Adrenal gland (tissue), 7 donors: ENCODE results near the gene STARD7.

GRCh38 chr2:95682500-95683417, 91.0 kb downstream of the TRIM43 start:
- PRO-cap, 3 experiments, result peak in 3 of 3 experiments; most common plus-strand start chr2:95682777 (in 3); most common minus-strand start chr2:95682643 (in 3)
- RAMPAGE, long total RNA, 4 experiments, result no peak in any of the 4 experiments
- RRBS, result no CpG with 5 or more reads among the region's 42 CpGs

DNA sequence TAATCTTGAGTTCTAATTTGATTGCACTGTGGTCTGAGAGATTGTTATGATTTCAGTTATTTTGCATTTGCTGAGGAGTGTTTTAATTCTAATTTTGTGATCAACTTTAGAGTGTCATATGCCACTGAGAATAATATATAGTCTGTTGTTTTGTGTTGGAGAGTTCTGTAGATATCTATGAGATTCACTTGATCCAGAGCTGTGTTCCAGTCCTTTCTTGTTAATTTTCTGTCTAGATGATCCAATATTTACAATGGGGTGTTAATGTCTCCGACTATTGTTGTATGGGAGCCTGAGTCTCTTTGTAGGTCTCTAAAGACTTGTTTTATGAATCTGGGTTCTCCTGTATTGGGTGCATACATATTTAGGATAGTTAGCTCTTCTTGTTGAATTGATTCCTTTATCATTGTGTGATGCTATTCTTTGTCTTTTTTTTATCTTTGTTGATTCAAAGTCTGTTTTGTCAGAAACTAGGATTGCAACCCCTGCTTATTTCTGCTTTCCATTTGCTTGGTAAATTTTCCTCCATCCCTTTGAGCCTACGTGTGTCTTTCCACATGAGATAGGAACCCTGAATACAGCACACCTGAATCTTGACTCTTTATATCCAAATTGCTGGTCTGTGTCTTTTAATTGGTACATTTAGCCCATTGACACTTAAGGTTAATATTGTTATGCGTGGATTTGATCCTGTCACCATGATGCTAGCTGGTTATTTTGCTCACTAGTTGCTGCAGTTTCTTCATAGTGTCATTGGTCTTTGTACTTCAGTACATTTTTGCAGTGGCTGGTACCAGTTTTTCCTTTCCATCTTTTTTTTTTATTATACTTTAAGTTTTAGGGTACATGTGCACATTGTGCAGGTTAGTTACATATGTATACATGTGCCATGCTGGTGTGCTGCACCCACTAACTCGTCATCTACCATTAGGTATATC, 171.1 kb downstream of the ANKRD36C start:
- PRO-cap, 3 experiments, result no peak in any of the 3 experiments
- RAMPAGE, long total RNA, 4 experiments, result no peak in any of the 4 experiments
- RRBS, result no CpG with 5 or more reads among the region's 4 CpGs

GRCh38 chr2:95827083-95828081, 164.2 kb downstream of the ANKRD36C start:
- PRO-cap, 3 experiments, result no peak in any of the 3 experiments
- RAMPAGE, long total RNA, 4 experiments, result no peak in any of the 4 experiments
- RRBS, result no CpG with 5 or more reads among the region's 4 CpGs

GRCh38 chr2:95828482-95829020, 163.1 kb downstream of the ANKRD36C start:
- PRO-cap, 3 experiments, result no peak in any of the 3 experiments
- RAMPAGE, long total RNA, 4 experiments, result no peak in any of the 4 experiments
- RRBS, result no CpG with 5 or more reads among the region's 2 CpGs

- PRO-cap, 3 experiments, result no peak in any of the 3 experiments
- RAMPAGE, long total RNA, 4 experiments, result no peak in any of the 4 experiments
- RRBS, result 96% methylated on average over 1 of the region's 3 CpGs
These were observed 10.1 kb upstream of the ANKRD36C start for GRCh38 chr2:96001838-96002037.

DNA sequence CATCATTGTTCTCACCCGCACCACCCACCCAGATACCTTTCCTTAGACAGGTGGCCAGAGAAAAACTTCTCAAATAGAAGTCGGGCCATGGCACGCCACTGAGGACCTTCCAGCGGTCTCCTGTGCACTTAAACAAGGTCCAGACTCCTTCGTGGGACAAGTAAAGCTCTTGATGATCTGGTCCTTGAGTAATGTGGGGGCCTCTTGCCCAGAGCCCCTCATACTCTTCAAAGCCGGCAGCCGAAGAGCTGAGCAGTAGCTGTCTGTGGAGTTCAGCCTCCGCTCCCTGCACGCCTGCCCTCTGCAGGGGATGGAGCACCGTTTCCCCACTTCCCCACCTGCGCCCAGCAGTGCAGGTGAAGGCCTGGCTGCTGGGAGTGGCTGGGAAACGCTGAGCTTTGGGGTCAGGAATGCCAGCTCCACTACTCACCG, 18.1 kb upstream of the ANKRD36C start:
- PRO-cap, 3 experiments, result no peak in any of the 3 experiments
- RAMPAGE, long total RNA, 4 experiments, result no peak in any of the 4 experiments
- RRBS, result no CpG with 5 or more reads among the region's 13 CpGs

- PRO-cap, 3 experiments, result peak in 1 of 3 experiments; most common minus-strand start chr2:96091736 (in 1)
- RAMPAGE, long total RNA, 4 experiments, result no peak in any of the 4 experiments
- RRBS, result no CpG with 5 or more reads among the region's 11 CpGs
These were observed 24.9 kb downstream of the ADRA2B start for GRCh38 chr2:96091543-96091831.

- PRO-cap, 3 experiments, result no peak in any of the 3 experiments
- RAMPAGE, long total RNA, 4 experiments, result no peak in any of the 4 experiments
- RRBS, result no CpG with 5 or more reads among the region's 14 CpGs
These were observed 3.2 kb downstream of the DUSP2 start for GRCh38 chr2:96141940-96142522.

GRCh38 chr2:96156931-96157340, 11.7 kb upstream of the DUSP2 start:
- PRO-cap, 3 experiments, result no peak in any of the 3 experiments
- RAMPAGE, long total RNA, 4 experiments, result no peak in any of the 4 experiments
- RRBS, result no CpG with 5 or more reads among the region's 4 CpGs

DNA sequence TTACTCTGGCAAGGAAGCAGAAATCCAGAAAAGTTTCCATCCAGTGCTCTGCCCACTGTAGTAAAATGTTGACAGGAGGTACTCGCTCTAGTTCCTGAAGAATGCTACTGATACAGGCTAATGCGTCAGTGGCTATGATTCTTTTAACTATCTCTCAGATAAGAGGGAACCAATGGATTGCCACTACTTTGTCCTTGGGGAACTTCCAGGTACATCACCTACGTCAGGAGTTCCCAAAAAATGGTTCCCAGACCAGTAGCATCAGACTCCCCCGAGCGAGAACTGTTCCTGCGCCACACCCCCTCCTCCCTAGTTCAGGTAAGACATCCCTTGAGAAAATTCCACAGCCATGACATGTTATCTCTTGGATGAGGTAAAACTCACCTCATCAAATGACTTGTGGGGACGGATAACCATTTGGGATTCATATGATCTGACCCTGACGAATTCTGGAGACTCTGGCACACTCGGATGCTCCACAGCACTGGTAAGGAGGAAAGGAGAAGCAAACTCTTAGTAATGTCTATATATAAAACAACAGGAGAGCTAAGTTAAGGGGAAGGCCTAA, 16.6 kb downstream of the STARD7 start:
- PRO-cap, 3 experiments, result no peak in any of the 3 experiments
- RAMPAGE, long total RNA, 4 experiments, result no peak in any of the 4 experiments
- RRBS, result no CpG with 5 or more reads among the region's 9 CpGs

DNA sequence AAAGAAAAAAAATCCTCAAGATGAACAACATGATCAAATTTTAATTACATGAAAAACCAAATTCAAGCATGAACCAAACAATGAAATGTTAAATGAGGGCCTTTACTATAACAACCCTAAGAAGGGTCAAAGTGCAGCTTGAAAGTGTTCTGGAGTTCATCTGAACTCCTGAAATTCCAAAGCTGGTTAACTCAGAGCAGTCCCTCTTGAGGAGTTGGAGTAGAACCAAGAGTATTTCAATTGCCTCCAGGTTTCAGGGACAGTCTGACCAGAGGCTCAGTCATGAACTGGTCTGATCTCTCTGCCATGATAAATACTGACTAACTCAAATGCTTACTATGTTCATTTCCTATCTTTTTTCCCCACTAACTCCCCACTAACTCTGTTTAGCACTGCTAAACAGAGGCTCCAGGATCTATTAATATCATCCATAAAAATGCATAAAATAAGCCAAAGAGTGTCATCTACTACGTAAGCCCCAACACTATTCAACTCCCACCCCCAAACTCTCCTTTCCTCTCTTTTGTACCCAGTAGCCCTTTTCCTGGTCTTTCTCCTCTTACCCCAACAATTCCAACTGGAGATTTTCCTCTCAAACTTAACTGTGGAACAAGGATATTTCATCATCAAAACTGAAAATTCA, 2.7 kb downstream of the STARD7 start:
- PRO-cap, 3 experiments, result peak in 1 of 3 experiments; most common plus-strand start position 262 of the sequence (in 1); most common minus-strand start position 266 of the sequence (in 1)
- RAMPAGE, long total RNA, 4 experiments, result no peak in any of the 4 experiments
- RRBS, result no CpG with 5 or more reads among the region's 1 CpG

- PRO-cap, 3 experiments, result peak in 3 of 3 experiments; most common plus-strand start chr2:96208407 (in 3); most common minus-strand start chr2:96208822 (in 2)
- RAMPAGE, long total RNA, 4 experiments, result start-site peak on the plus strand in 3 of 4 experiments, at chr2:96208400-96208421 at its widest, 48 to 91 reads per replicate; start-site peak on the minus strand in 4 of 4 experiments, at chr2:96208253-96208863 at its widest, 63 to 1,870 reads per replicate
- RRBS, result 1% methylated on average over 26 of the region's 101 CpGs
These were observed at the start of gene STARD7 for GRCh38 chr2:96207734-96208891. Gene STARD7, minus strand, starts transcription at chr2:96208827.

DNA sequence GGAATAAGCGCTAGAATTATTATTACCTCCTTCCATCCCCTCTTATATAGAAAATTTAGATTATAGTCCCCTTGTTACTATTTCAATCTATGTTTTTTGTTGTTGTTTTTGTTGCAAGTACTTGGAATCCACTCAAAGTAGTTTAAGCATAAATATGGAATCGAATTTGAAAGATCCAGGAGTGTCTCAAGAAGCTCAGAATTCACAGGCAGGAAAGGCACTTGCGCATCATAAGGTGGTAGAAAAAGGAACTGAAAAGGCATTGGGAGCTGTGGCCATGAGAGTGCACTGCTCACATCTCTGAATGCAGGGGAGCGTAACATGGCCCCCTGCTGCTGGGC, 25.1 kb upstream of the STARD7 start:
- PRO-cap, 3 experiments, result no peak in any of the 3 experiments
- RAMPAGE, long total RNA, 4 experiments, result no peak in any of the 4 experiments
- RRBS, result no CpG with 5 or more reads among the region's 4 CpGs

GRCh38 chr2:96253810-96254211, 12.0 kb downstream of the TMEM127 start:
- PRO-cap, 3 experiments, result peak in 1 of 3 experiments; most common minus-strand start chr2:96254121 (in 1)
- RAMPAGE, long total RNA, 4 experiments, result no peak in any of the 4 experiments
- RRBS, result no CpG with 5 or more reads among the region's 9 CpGs

GRCh38 chr2:96254512-96255181, 11.2 kb downstream of the TMEM127 start:
- PRO-cap, 3 experiments, result peak in 1 of 3 experiments; most common plus-strand start chr2:96254944 (in 1); most common minus-strand start chr2:96254704 (in 1)
- RAMPAGE, long total RNA, 4 experiments, result no peak in any of the 4 experiments
- RRBS, result no CpG with 5 or more reads among the region's 13 CpGs

DNA sequence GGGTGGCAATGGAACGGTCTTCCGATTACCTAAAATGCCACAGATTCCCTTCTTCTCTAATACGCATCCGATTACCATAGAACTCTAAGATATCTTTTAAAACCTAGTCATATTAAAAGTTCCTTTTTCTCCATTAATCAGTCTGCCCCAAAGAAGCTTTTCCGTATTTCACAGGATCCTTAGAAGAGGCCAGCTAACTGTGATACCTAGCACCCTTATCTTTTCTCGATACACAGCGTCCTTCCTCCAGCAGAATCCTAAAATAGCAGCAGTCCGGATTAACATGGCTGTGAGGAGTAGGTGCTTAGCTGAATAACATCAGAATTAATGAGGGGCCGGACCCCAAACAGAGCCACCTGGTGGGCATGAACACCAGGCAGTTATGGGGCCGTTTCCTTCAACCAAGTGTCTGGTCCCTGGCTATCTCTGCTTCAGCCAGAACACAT, 1.1 kb downstream of the TMEM127 start:
- PRO-cap, 3 experiments, result no peak in any of the 3 experiments
- RAMPAGE, long total RNA, 4 experiments, result no peak in any of the 4 experiments
- RRBS, result 0% methylated on average over 1 of the region's 10 CpGs

GRCh38 chr2:96291259-96292108, 13.9 kb downstream of the SNRNP200 start:
- PRO-cap, 3 experiments, result no peak in any of the 3 experiments
- RAMPAGE, long total RNA, 4 experiments, result no peak in any of the 4 experiments
- RRBS, result no CpG with 5 or more reads among the region's 11 CpGs

GRCh38 chr2:96301425-96301787, 3.9 kb downstream of the SNRNP200 start:
- PRO-cap, 3 experiments, result no peak in any of the 3 experiments
- RAMPAGE, long total RNA, 4 experiments, result no peak in any of the 4 experiments
- RRBS, result no CpG with 5 or more reads among the region's 7 CpGs

GRCh38 chr2:96404840-96405471, 69.4 kb downstream of the NCAPH start:
- PRO-cap, 3 experiments, result no peak in any of the 3 experiments
- RAMPAGE, long total RNA, 4 experiments, result no peak in any of the 4 experiments
- RRBS, result no CpG with 5 or more reads among the region's 8 CpGs

DNA sequence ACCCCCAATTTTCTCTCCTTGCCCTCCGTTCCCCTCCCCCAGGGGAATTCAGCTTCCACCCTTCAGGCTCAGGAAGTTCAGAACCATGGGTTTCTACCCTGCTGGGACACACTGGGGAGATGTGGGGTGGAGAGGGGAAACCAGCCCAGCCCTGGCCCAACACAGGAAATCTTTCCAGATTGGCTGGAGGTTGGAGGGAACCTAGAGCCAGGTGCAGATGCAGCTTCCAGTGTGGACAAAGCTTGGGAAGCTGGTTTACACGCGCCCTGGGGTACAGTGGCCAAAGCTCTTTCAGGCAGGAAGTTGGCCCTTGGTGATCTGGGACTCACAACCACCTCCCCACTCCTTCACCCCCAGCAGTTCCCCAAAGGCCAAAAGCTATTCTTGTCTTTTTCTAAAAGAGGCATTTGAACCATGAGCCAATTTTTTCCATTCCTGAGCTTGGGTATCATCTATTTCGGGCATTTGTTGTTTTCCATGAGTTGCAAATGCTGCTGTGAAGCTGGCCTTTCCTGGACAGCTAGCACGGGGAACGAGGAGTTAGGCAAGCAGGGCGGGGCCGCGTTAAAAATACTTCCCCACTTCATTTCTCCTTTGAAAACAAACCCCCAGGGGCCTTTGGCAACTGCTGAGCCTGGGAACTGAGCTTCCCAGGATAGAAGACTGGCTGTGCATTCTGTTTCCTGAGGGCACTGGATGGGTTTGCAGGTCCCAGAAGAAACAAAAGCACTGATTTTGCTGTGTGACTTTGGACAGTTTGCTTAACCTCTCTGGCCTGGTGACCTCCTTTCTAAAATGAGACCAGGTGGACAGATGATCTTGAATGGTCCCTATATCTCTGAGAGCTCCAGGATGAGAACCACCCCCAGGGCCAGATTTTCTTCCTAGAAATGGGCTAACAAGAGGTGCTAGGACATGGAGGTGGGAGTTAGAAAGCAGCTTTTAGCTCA, 3.0 kb upstream of the ARID5A start:
- PRO-cap, 3 experiments, result peak in 1 of 3 experiments; most common plus-strand start position 631 of the sequence (in 1); most common minus-strand start position 320 of the sequence (in 1)
- RAMPAGE, long total RNA, 4 experiments, result no peak in any of the 4 experiments
- RRBS, result no CpG with 5 or more reads among the region's 9 CpGs